ENCODE measurements around a stretch of chr21.

DNA sequence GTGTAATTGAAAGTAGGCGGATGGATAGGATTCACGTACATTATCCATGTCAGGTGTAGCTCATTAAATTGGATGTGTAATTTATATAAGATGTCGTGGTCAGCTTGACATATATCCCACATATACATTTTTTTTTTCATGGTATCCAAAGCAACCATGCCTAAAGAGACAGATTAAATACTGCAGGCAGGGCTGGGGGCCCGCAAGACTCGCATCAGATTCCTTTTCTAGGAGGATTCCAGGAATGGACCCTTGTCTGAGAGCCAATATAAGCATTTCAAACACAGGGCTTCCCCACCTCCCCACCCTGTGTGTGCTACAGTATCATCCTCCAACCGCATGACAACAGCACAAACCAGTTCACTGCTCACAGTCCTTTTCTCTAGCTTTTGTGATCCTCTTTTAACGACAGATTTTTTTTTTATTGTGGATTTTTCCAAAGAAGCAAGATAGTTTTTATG is 321.0 kb downstream of the PCP4 start:
- PRO-cap = no peak
- RAMPAGE, long total RNA = no peak

DNA sequence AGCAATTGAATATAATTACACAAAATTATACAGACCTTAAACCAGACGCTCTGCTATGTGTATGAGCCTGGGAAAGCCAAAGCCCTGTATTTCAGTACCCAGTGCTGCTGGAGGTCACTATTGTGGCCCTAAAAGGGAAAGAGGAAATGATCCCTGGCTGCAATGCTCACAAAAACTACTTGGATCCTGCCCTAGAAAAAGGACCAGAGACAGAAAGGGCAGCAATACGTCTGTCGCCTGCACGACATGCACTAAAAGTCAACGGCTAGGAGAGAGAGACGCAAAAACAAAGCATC is 284.4 kb downstream of the DSCAM start:
- PRO-cap = no peak
- RAMPAGE, long total RNA = no peak

GRCh38 chr21:41164992-41165652 is 2.8 kb upstream of the BACE2 start:
- PRO-cap = unidirectional peak, plus-strand start at chr21:41165540
- RAMPAGE, long total RNA = no peak

DNA sequence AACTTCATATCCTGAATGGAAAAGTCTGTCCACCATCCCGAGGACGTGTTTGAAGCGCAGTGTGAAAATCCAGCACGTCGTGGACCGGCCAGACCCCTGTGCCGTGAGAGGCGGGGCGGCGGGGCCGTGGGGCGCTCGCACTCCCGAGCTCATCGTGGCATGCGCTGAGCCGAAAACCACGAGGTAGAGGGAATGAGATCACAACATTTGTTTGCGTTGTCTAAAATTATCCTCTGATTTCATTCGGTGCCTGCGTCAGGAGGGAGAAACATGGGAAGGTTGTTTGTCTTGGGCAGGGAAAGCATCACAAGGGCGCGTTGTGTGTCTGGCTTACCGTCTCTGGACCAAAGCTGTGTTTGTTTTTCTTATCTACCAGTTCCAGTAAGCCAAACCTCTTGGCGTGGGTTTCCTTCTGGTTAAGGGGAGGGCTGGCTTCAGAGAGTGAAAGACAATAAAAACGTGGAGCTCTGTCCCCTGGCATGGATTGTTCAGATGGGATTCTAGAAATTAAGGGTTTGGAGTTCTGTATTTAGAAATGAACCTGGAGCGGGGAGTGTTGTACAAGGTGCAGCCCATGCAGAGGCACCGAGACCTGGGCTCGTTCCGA is 69.0 kb upstream of the FAM3B start:
- PRO-cap = no peak
- RAMPAGE, long total RNA = no peak

GRCh38 chr21:41251019-41251244 is 65.7 kb upstream of the FAM3B start:
- PRO-cap = no peak
- RAMPAGE, long total RNA = no peak

DNA sequence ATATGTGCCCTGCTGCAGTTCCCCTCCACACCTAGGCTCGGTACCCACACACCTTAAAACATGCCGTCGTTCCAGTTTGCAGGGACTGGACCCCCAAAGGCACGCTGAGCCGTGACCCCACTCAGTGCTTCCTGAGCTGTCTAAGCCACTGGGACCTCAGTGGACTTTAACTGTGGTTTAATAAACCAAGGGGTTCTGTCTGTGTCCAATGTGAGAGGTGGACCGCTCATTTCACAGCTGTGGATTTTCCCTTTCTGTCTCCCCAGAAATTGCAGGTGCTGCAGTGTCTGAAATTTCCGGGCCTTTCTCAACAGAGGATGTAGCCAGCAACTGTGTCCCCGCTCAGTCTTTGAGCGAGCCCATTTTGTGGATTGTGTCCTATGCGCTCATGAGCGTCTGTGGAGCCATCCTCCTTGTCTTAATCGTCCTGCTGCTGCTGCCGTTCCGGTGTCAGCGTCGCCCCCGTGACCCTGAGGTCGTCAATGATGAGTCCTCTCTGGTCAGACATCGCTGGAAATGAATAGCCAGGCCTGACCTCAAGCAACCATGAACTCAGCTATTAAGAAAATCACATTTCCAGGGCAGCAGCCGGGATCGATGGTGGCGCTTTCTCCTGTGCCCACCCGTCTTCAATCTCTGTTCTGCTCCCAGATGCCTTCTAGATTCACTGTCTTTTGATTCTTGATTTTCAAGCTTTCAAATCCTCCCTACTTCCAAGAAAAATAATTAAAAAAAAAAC is 41.3 kb upstream of the FAM3B start:
- PRO-cap = no peak
- RAMPAGE, long total RNA = no peak

DNA sequence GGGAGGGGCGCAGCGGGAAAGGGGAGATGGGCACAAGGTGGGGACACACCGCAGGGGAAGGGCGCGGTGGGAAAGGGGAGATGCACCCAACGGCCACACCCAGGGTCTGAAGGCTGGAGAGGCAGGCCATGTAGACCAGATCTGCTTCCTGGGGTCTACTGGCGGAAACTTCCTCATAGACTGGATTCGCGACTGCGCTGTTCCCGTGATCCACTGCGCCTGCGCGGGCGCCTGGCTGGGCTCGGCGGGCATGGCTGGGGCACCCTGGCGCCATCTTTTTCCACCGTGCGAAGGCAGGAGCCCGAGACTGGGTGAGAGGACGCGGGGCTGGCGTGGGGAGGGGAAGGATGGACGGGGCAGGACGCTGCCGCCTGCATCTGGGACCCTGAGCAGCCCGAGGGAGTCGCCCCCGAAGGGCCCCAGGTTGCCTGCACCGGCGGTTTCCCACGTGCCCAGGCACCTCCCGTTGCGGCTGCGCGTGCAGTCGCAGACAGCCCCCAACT is 12.6 kb upstream of the FAM3B start:
- PRO-cap = no peak
- RAMPAGE, long total RNA = no peak

GRCh38 chr21:41426844-41427085 is 726 bp downstream of the MX1 start:
- PRO-cap = no peak
- RAMPAGE, long total RNA = no peak

- PRO-cap = no peak
- RAMPAGE, long total RNA = no peak
These were observed 14.7 kb downstream of the MX1 start for GRCh38 chr21:41440827-41441058.

DNA sequence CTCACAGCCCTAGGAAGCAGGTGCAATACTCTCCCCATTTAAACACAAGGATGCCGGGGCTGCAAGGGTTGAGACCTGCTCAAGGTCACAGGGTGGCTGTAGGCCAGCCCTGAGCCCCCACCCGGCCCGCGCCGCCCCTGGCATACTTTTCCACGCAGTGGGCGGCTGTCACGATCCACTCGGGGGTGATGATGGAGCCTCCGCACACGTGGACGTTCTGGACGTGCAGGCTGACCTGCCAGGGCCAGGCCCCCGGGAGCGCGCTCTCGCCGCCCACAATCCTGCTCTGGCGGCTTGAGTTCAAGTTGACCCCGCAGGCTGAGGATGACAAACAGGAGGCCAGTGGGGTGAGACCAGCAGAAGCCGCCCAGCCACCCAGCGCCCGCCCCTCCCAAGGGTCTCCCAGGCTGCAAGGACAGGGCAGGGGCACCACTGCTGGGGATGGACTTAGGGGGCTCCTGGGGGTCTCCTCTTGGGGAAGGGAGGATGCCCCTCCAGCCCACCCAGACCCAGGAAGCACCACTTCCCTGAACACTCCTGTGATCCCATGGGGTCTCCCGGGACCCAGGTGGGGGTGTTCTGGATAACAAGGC is 34.7 kb downstream of the TMPRSS2 start:
- PRO-cap = no peak
- RAMPAGE, long total RNA = start-site peak on the minus strand centred at position 168 of the sequence, 292 bp wide, 18 reads

DNA sequence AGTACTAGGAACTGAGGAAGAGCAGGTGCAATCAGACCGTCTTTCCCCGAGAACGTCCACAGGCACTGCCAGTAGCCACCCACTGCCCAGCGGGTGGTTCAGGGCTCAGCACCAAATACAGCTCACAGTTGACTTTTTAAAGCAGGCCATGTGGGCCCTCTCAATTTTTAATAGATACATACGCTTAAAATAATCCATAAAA is 9.1 kb downstream of the TMPRSS2 start:
- PRO-cap = no peak
- RAMPAGE, long total RNA = no peak

DNA sequence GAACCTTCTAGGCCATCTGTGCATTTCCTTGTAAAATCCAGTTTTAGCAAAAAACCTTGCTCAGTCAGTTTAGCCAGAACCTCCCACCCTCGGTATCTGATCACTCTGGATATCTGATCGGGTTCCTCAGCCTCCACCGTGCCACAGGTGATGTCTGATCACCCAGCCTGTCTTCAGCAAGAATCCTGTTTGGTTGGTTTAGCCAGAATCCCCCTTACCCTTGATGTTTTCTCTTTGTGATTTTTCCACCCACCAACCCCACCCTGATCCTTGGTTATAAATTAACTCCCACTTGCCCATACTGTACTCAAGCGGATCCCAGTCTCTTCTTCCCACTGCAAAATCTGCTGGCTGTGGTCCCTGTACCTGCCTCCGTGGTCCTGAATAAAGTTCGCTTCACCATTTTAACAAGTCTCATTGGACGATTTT is 8.6 kb downstream of the TMPRSS2 start:
- PRO-cap = no peak
- RAMPAGE, long total RNA = start-site peak on the minus strand centred at position 167 of the sequence, 110 bp wide, 6 reads

GRCh38 chr21:41545903-41546390 is 38.0 kb upstream of the TMPRSS2 start:
- PRO-cap = no peak
- RAMPAGE, long total RNA = no peak

- PRO-cap = no peak
- RAMPAGE, long total RNA = no peak
These were observed 58.7 kb upstream of the TMPRSS2 start for GRCh38 chr21:41566502-41567208.

- PRO-cap = no peak
- RAMPAGE, long total RNA = no peak
These were observed 97.7 kb upstream of the TMPRSS2 start for GRCh38 chr21:41605656-41606084.

DNA sequence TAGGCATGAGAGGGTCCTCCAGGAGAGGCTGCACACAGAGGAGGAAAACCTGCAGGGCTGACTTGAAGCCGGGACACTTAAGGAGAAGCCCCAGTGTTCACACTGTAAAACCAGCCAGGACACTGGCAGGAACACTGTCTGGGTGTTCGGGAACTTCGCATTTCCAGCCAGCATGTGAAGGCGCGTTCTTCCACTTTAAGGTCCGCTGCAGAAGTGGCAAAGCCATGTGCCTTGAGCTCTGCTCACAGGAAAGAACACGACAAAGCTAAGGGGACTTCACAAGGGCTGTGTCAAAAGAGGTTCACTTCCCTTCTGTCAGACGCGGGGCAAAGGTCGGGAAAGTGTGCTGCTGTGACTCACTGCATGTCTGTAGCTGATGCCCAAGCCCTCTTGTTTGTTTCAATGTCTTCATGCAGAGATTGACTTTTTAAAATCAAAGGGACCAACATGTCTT is 102.8 kb downstream of the RIPK4 start:
- PRO-cap = no peak
- RAMPAGE, long total RNA = no peak

- PRO-cap = no peak
- RAMPAGE, long total RNA = no peak
These were observed 41.1 kb downstream of the RIPK4 start for GRCh38 chr21:41725468-41726521.

DNA sequence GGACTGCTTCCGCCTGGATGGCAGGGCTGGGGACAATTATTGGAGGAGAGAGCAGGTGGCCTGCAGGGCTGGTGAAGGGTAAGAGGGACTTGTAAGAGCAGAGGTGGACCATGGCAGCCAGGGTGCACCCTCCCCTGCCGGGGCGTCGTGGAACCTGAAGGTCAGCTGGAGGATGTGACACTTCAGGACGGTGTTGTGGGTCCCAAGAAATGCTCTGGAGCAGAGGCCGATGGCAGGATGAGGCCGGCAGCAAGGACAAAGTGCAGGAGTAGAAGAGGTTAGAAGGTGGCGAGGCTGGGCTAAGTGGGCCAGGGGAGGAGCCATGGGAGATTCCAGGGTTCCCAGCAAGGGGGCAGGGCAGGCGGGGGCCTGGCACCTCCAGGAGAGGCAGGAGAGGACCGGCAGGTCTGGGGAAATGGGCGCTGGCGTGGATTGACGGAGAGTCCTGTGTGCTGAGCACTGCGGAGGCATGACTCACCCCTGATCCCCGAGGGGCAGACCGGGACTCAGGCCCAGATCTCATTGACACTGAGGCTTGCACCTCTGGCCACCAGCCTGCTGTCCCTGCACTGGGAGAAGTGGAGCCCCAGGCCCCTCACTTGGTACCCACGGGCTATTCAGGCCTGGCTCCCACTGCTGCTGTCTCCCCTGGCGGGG is 40.0 kb downstream of the RIPK4 start:
- PRO-cap = no peak
- RAMPAGE, long total RNA = no peak

DNA sequence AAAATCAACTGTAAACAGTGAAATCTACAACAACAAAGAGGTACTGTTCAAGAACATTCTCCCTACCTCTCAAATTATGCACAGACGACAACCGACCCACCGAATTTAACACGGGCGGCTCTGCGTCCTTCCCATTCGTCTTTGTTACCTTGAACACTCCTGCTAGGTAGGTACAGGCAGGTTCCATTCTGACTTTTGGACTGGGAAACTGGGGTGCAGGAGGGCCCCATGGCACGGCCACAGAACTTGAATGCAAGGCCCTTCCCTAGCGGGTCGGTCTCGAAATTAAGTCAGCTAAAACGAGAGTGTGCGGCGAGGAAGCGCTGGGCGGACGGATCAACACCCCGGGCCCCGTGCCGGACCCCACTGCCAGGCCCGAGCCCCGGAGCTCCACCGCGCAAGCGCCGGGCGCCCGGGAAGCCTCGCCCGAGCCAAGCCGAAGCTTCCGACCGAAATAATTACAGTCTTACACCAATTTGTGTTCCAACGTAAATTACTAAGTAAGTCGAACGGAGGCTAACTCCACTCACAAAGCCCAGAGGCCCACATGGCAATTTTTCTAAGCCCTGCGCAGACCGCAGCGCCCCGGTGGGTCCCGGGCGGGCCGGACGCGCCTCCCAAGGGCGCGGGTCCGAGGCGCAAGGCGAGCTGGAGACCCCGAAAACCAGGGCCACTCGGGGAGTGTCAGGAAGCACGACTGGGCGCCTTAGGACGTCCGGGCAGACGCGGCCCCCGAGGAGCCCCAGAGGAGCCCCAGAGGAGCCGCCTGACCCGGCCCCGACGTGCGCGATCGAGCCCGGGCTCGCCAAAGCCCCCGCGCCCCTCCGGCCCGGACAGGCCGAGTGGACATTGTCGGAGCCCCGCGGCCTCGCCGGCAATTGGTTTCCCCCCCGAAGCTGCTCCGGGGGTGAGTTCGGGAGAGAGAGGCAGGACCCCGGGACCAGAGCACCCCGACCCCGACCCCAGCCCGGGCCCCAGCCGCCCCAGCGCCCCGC is 703 bp downstream of the RIPK4 start:
- PRO-cap = no peak
- RAMPAGE, long total RNA = no peak

- PRO-cap = no peak
- RAMPAGE, long total RNA = no peak
These were observed 34.2 kb upstream of the RIPK4 start for GRCh38 chr21:41801049-41801461.